Measurements from ENCODE around the gene SNX9.

GRCh38 chr6:157813141-157813635 lies 9.9 kb upstream of the SNX9 start:
- RRBS: no CpG with 5 or more reads among the region's 6 CpGs

GRCh38 chr6:157822293-157823545 lies at the start of gene SNX9:
Gene SNX9, plus strand, starts transcription at chr6:157823246.
- RRBS: 2% methylated on average over 102 of the region's 146 CpGs

- RRBS: no CpG with 5 or more reads among the region's 11 CpGs
Measured at GRCh38 chr6:157861218-157862410, 38.6 kb downstream of the SNX9 start.

- RRBS: no CpG with 5 or more reads among the region's 12 CpGs
Measured at GRCh38 chr6:157885093-157886029, 62.3 kb downstream of the SNX9 start.

DNA sequence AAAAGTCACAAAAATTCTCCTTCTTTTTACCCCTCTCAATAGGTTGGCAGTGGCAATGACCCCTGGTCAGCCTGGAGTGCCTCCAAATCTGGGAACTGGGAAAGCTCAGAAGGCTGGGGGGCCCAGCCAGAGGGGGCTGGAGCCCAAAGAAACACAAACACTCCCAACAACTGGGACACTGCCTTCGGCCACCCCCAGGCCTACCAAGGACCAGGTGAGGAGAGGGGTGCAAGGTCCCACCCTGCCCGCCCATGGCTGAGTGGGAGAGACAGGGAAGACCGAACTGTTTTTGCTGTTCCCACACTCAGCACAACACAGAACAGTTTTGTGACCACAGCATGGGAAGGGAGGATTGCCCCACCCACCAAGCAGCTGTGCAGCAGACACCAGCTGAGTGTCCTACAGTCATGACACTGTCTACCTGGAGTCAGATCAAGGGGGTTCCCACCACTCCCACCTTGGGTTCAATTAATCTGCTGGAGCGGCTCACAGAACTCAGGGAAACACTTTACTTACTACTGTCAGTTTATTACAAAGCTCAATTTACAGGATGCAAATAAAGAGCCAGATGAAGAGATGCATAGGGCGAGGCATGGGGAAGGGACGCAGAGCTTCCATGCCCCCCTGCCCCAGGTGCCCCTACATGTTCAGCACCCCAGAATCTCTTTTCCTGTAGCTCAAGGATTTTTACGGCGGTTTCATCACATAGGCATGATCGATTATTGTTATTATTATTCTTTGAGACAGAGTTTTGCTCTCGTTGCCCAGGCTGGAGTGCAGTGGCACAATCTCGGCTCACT lies 73.9 kb downstream of the SNX9 start:
- RRBS: no CpG with 5 or more reads among the region's 11 CpGs

GRCh38 chr6:157909461-157909859 lies 72.2 kb upstream of the SYNJ2 start:
- RRBS: no CpG with 5 or more reads among the region's 2 CpGs

DNA sequence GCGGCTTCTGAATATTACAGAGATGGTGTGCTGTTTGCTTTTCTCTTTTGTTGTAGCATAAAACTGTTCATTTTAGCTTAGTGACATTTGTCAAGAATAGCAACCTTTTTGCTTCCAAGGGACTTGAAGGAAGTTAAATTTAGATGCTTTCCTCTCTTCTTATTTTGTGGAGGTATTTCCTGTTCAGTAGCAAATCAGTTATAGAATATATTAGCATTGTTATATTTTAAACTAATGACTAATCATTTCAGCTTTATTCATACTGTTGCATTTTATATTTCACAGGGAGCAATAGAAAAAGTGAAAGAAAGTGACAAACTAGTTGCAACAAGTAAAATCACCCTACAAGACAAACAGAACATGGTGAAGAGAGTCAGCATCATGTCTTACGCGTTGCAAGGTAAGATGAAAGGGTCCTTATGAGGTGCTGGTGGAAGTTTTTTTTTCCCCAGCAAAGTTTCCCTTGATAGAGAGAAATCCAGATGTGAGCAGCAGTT lies 43.3 kb upstream of the SYNJ2 start:
- RRBS: no CpG with 5 or more reads among the region's 3 CpGs

- RRBS: no CpG with 5 or more reads among the region's 6 CpGs
Measured at GRCh38 chr6:158002112-158002680, 20.5 kb downstream of the SYNJ2 start.

DNA sequence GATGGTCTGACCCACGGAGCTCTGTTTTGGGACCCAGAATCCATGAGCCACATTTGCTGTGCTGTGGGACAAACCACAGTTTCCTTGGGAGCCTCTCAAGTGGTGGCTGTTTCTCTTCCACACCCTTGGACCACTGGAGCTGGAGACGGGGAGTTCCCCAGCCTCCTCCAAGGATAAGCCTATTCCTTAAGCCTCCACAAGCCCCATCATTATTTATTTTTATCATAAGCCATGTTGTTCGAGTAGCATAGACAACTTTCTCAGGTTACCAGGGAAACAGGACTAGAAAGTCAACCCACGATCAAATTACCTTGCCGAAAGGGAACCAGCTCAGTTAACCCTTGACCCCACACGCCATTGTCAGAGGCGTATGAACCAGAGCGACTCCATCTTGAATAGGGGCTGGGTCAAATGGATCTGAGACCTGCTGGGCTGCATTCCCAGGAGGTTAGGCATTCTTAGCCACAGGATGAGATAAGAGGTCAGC lies 22.2 kb downstream of the SYNJ2 start:
- RRBS: no CpG with 5 or more reads among the region's 8 CpGs

- RRBS: no CpG with 5 or more reads among the region's 12 CpGs
Measured at GRCh38 chr6:158037643-158038089, 56.0 kb downstream of the SYNJ2 start.

- RRBS: no CpG with 5 or more reads among the region's 17 CpGs
Measured at GRCh38 chr6:158039441-158040167, 57.9 kb downstream of the SYNJ2 start.

- RRBS: no CpG with 5 or more reads among the region's 17 CpGs
Measured at GRCh38 chr6:158040181-158041225, 58.8 kb downstream of the SYNJ2 start.

GRCh38 chr6:158226574-158227196 lies 58.5 kb downstream of the GTF2H5 start:
- RRBS: no CpG with 5 or more reads among the region's 9 CpGs

DNA sequence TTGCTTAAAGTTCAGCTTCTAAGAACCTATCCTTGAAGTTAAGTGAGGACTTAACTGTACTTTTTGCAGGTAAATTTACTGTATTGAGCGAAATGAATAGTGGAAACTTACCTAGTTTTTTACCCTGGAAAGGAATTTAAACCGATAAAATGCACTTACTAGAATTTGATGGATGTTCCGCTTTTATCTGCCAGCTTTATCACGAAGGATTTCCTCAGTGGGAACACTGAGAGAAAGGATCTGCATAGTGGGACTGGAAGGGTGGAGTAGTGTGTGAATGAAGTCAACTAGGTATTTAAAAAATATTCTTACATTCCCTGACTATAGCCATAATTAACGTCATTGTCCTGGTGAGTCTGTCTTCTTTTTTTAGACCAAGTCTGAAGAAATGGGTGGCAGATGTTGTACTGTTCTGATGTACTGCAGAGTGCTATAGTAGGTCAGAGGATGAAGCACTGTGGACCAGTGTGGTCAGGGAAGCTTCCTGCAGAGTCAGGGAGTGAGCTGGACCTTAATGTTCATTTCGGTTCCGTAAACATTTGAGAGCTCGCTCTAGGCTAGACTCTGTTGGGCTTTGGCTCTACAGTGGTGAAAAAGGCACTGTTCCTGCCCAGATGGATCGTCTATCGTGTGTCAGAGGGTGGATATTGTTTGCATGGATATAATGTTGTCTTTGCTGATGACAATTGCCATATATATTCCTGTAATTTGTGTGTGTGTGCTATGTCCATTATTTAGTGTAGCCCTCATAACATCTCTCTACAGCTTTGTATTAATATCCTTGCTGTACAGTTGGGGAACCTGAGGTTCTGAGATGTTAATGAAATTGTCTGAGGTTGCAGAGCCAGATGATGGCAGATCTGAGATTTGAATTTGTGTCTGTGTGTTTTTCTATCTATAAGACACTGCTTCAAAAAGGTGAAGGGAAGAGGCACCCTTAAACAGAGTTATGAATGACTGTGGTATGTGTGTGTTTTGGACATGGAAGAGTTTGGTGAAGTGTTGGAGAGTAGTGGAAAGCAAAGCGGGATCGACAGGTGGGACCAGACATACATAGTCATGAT lies 12.0 kb downstream of the TULP4 start:
- RRBS: no CpG with 5 or more reads among the region's 12 CpGs

GRCh38 chr6:158543479-158544051 lies 16.3 kb upstream of the TMEM181 start:
- RRBS: no CpG with 5 or more reads among the region's 12 CpGs

GRCh38 chr6:158625465-158626639 lies 18.7 kb downstream of the DYNLT1 start:
- RRBS: no CpG with 5 or more reads among the region's 26 CpGs

DNA sequence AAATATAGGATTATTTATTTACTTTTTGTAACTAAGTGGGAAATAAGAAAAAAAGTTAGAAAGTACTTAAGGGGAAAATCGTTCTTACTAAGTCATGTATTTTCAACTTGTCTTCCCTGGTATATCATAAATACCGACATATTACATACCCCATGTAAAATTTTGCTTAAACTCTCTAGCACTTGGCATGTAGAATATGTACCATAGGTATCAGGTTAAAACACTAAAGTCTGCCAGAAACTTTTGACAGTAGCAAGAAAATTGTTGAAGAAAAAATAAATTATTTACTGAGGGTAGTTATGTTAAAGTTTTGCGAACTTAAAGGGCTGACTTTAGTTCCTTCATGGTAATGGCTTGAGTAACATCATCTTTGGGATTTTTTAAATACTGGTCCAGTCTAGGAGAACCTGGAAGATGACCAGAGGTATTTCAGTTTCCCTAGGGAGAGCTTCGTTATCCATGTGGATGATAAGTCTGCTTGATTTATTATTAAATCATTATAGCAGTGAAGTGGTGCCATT lies 10.4 kb downstream of the DYNLT1 start:
- RRBS: no CpG with 5 or more reads among the region's 4 CpGs

DNA sequence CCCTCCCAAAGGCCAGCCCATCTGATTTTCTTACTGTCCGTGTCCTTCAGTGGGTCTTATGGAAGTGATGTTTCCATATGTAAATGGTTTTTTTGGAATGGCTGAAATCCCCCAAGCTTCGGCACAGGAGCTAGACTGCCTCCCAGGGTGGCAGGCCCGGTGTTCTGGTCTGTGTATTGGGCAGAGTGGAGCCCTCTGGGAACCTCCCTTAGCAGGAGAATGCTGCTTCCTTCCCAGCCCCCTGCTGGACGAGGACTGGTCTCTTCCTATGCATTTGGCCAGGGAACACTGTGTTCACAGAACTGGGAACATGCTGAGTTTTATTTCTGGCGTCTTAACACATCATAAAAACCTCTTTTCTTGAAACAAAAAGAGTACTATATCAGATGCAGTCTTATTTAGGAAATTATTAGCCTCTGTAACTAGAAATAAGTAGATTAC lies 56.5 kb downstream of the SYTL3 start:
- RRBS: no CpG with 5 or more reads among the region's 5 CpGs

DNA sequence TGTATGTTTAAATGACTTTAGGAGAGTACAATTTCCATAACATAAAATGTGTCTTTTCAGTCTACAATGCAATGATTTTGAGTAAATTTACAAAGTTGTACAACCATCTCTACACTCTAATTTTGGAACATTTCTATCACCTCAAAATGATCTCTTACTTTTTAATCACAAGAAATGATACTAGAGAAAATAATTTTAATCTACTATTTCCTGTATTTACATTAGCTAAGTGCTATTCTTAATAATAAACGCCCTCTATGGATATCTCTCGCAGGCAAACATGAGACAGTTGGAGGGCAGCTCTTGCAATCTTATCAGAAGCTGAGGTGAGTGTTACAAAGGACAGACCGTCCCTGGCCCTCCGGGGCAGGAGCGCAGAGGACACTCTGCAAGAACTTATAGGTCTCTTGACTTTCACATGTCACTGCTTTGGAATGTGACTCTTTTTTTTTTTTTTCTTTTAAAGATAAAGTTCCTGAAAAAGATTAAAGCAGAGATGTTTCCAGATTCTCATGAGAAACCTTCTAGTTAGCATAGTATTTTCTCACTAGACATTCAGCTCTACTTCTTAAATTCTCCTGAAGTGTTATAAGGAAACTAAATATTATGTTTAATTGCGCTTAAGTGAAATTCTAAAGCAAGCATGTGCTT lies 57.2 kb downstream of the SYTL3 start:
- RRBS: no CpG with 5 or more reads among the region's 6 CpGs

- RRBS: no CpG with 5 or more reads among the region's 18 CpGs
Measured at GRCh38 chr6:158761607-158762562, 57.3 kb downstream of the EZR start.